Measurements from ENCODE around the gene CCDC197.

- PRO-cap, result bidirectional peak, plus-strand start at chr14:93957210, minus-strand start at chr14:93957032
Measured at GRCh38 chr14:93956625-93957434, 19.5 kb downstream of the ASB2 start.

GRCh38 chr14:93959212-93959897 is 17.0 kb downstream of the ASB2 start:
- PRO-cap, result bidirectional peak, plus-strand start at chr14:93959734, minus-strand start at chr14:93959410

GRCh38 chr14:93987361-93988162 is 9.5 kb upstream of the CCDC197 start:
- PRO-cap, result no peak

DNA sequence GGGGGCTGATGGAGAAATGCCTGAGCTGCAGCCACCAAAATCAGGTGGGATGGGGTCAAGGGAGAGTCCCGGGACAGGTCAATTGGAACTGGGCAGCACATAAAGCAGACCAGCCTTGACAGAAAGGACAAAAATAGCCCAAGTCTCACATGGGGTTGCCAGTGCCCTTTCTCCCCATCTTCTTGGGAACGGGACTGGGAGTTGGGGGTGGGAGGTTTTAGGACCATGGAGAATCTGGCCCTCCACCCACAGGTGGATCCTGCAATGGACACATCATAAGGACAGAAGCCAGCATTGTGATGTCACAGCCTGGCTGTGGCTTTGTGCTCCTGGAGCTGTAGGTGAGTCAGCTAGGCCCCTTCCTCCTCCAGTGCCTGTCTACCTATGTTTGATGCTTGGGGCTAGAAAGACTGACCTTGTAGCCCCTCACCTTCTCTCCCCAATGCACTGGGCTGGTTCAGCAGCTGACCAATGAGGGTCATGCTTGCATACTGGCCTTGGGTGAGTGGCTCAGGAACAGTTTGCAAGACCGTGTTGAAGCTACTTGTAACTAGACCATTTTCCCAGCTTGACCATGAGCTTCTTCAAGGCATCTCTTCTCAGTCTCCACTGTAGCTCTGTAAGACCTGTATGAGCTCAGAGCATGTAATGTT is at the start of gene CCDC197:
TSS of gene CCDC197 (plus strand) at position 349 of the 653 bp plus-strand sequence.
- PRO-cap, result no peak

DNA sequence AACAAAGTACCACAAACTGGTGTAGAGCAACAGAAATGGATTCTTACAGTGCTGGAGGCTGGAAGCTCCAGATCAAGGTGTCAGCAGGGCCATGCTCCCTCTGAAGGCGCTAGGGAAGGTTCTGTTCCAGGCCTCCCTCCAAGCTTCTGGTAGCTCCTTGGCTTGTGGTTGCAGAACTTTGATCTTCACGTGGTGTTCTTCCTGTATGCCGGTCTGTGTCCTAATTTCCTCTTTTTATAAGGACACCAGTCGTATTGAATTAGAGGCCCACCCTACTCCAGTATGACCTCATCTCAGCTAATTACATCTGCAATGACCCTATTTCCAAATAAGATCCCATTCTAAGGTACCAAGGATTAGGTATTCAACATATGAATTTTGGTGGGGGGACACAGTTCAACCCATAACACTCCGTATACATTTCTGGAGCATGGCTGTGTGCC is 3.2 kb downstream of the OTUB2 start:
- PRO-cap, result unidirectional peak, minus-strand start at position 148 of the sequence

GRCh38 chr14:94054719-94055759 is 26.0 kb downstream of the DDX24 start:
- PRO-cap, result no peak

DNA sequence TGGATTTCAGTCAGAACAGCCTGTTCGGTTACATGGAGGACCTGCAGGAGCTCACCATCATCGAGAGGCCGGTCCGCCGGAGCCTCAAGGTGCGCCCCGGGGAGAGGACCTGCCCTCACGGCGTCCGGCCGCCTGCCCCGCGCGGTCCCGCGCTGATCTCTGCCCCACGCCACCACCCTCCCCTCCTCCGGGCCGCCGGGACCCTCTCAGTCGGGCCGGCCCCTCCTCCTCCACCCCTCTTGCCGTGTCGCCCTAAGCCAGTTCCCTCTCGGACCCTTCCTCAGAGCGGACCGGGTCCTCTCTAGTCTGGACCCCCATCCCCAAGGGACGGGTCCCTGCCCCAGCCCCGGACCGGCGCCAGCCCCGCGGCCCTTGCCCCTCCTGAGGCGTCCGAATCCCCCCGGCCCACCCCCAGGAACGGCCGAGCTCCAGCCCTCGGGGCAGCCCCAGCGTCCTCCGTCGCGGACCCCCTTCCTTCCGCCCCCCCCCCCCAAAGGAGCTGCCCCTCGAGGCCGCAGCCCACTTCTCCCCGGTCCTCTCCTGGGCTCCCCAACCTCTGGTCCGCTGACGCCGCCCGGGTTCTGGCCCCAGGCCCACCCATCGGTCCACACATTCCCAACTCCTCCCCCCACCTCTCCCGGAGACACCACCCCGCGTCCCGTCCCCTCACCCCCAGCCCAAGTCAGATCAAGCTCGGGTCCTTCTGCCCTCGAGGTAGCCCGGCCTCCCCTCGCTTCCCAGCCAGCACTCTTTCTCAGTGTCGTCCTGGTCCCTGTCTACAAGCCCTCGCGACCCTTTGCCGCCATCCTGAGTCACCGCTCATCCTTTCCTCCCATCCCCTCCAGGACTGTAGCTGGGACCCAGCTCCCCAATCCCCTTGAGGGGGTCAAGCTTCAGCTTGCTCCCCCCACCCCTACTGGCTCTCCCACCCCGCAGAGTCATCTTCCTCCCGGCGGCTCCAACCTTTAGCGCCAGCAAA is 661 bp downstream of the PPP4R4 start:
- PRO-cap, result no peak

DNA sequence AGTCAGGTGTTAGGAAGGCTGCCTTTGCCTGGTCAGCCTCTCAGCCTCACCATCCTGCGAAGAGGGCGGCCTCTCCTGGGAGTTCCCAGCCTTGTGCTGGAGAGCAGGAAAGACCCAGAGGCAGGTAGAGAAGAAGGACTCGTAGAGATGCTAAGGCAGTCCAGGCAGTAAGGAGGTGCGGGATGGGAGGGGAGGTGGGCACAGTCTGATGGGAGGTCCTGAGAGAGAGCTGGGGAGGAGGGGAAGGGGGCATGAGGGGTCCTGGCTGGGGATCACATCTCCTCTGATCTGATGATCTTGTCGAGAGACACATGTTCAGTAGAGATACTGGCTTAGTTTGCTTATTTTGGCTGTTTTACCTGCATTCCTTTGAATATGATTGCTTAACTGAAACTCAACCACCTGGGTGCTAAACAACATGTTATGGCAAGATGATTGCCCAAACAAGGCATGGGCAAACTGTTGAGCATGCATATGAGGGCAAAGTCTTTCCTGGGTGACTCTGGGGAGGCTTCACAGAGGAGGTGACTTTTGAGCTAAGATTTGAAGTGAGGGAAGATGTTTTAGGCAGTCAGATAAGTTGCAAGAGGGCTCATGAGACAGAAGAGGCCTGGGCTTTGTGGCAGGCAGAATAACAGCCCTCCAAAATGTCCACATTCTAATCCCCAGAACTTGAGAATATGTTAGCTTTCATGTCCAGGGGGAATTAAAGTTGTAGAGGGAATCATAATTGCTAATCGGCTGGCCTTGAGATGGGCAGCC is 10.3 kb downstream of the SERPINA6 start:
- PRO-cap, result no peak

GRCh38 chr14:94379088-94379806 is 9.2 kb downstream of the SERPINA1 start:
- PRO-cap, result no peak

- PRO-cap, result no peak
Measured at GRCh38 chr14:94381399-94382297, 6.8 kb downstream of the SERPINA1 start.

GRCh38 chr14:94386600-94387012 is 1.8 kb downstream of the SERPINA1 start:
- PRO-cap, result no peak

GRCh38 chr14:94411686-94412157 is 23.3 kb upstream of the SERPINA1 start:
- PRO-cap, result unidirectional peak, minus-strand start at chr14:94411842

DNA sequence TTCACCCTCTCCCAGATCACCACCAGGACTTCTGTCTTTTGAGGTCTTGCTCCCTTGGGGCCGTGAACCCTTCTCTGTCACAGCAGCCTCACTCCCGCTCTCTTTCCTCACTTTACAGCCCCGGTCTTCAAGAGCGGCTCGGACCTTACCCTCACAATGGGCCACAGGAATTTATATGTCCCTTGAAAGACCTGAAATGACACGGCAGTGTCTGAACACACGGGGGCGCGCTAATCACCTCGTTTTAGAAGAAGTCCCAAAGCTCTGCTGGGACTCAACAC is 29.2 kb downstream of the SERPINA11 start:
- PRO-cap, result no peak

DNA sequence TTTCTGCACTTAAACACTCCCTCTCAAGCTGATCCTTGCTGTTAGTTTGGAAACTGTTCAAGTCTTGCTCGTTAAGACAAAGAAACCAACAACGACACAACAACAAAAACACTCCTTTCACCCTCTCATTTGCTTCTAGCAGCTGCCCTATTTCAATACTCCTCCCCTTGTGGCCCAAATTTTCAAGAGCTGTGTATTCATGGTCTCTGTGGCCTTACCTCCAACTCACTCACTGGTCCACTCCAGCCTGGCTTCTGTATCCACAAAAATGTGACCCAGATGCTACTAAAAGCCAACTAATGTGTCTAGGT is 336 bp downstream of the SERPINA9 start:
- PRO-cap, result no peak

DNA sequence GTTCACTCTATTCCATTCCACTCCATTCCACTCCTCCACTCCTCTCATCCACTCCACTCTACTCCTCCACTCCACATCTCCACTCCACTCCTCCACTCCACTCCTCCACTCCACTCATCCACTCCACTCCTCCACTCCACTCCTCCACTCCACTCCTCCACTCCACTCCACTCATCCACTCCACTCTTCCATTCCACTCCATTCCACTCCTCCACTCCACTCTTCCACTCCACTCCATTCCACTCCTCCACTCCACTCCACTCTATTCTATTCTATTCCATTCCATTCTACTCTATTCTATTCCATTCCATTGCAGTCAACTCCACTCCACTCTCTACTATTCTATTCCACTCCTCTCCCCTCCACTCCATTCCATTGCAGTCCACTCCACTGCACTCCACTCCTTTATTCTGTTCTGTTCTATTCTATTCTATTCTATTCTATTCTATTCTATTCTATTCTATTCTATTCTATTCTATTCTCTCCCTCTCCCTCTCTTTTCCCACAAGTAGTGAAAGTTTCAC is 10.0 kb downstream of the SERPINA5 start:
- PRO-cap, result no peak

DNA sequence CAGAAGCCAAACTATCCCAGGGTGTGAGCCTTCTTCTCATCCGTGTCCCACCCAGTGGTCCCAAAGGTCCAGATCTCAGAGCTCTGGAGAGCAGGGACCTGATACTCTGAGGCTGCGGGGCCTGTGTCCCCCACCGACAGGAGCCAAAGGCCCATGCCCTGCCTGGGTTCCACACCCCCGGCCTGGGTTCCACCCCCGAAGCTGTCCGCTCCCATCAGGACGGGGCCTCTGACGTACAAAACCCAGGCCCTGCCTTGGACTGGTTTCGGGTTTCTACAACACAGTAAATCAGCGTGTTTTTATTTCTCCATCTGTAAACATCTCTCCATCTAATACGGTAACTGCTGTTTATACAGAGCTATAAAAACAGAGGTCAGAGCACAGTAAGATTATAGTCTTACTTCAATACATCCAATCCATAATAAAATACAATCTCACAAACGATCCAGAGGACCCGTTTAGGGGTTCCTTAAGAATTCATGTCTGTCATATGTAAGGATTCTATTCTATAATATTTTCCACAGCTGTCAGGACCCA is 110.5 kb downstream of the DICER1 start:
- PRO-cap, result no peak

- PRO-cap, result no peak
Measured at GRCh38 chr14:95096002-95096939, 61.1 kb downstream of the DICER1 start.

DNA sequence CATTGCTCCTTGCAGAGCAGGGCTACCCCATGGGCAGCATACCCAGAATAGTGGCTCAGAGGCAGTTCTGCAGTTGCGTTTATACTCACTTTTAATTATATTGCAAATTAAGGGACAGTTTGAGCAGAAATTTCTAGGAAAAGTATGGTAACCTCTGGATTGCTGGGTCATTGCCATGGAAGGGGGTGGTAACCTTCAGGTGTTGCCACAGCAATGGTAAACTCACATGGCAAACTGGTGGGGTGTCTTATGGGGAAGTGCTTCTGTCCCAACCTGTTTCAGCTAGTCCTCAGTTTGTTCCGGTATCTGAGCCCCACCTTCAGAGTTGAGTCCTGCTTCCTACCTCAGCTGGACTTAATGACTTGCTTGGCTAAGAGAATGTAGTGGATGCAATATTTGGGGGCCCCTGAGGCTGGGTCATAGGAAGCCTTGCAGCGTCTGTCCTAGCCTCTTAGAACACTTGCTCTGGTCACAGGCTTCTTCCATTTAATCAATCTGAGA is 7.3 kb upstream of the CLMN start:
- PRO-cap, result no peak

- PRO-cap, result bidirectional peak, plus-strand start at chr14:95339453, minus-strand start at chr14:95339364; bidirectional peak, plus-strand start at chr14:95339777, minus-strand start at chr14:95339671
Measured at GRCh38 chr14:95339155-95340046, 19.7 kb upstream of the CLMN start.

DNA sequence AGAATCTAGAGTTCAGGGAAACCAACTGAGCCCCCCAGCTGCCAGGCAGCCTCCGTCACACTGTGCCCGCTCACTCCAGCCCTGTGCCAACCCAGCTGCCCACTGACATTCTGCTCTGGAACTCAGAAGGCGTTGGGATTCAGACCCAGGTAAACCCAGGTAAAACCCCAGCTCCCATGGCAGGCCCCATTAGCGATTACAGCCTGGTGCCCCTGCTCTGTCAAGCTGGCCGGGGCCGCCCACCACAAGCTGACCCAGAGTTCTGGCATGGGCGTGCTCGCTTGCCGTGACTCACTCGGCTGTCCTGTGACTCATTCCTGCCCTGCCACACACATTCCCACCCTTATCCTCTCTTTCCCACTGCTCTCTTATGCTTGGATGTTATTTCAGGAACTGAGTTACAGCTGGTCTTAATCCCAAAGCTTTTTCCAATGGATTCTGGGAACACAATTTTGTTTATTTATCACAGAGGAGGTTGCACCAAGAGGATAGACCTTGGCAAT is 33.3 kb downstream of the SYNE3 start:
- PRO-cap, result no peak

Measured in mucosa of descending colon (tissue), 1 donor.